Bronchus fibroblast of lung (primary cell): ENCODE results near the genes STPG2 and ADH1C.

- RAMPAGE, long total RNA, result no peak
Measured at GRCh38 chr4:94667502-94668358, 90.0 kb upstream of the BMPR1B start.

GRCh38 chr4:95539190-95539676 is 9.5 kb downstream of the UNC5C start:
- RAMPAGE, long total RNA, result no peak

DNA sequence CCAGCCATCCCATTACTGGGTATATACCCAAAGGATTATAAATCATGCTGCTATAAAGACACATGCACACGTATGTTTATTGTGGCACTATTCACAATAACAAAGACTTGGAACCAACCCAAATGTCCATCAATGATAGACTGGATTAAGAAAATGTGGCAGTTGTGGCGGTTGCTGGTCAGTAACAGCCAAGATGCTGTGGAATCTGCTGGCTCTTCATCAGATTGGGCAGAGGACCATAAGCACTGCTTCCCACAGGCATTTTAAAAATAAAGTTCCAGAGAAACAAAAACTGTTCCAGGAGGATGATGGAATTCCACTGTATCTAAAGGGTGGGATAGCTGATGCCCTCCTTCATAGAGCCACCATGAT is 1062.7 kb downstream of the PDHA2 start:
- RAMPAGE, long total RNA, result no peak

DNA sequence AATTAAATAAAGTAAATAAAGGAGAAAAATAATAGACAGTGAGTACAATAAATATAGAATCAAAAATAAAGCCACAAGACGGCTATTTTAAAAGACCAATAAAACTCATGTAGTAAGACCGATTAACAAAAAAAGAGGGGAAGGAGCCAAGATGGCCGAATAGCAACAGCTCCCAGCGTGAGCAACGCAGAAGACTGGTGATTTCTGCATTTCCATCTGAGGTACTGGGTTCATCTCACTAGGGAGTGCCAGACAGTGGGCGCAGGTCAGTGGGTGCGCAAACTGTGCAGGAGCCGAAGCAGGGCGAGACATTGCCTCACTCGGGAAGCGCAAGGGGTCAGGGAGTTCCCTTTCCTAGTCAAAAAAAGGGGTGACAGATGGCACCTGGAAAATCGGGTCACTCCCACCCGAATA is 239.8 kb downstream of the STPG2 start:
- RAMPAGE, long total RNA, result no peak

GRCh38 chr4:98142754-98143890 is at the start of gene STPG2:
Gene STPG2, minus strand, starts transcription at chr4:98143476.
- RAMPAGE, long total RNA, result no peak

DNA sequence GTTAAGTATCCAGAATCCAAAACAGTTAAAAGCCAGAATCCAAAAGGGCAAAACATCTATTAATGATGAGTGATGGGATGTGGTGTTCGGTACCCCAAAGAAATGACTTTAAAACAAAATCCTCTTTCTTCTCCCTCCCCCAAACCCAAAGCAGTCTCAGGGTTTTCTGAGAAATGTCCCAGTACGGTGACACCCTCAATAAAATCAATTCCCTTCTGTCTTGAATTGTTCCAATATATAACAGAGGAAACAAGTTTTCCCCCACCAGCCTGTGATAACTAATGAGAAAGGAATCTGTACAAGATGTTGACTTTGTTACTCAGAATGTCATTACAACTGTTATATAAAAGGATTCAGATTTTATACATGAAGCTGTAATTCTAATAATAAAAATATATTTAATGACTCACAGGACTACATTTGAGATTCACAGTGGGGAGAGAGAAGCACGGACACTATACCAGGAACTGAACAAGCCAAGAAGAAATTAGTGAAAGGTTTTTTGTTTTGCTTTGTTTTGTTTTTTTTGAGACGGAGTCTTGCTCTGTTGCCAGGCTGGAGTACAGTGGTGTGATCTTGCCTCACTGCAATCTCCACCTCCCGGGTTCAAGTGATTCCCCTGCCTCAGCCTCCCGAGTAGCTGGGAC is 4.0 kb downstream of the TSPAN5 start:
- RAMPAGE, long total RNA, result no peak

DNA sequence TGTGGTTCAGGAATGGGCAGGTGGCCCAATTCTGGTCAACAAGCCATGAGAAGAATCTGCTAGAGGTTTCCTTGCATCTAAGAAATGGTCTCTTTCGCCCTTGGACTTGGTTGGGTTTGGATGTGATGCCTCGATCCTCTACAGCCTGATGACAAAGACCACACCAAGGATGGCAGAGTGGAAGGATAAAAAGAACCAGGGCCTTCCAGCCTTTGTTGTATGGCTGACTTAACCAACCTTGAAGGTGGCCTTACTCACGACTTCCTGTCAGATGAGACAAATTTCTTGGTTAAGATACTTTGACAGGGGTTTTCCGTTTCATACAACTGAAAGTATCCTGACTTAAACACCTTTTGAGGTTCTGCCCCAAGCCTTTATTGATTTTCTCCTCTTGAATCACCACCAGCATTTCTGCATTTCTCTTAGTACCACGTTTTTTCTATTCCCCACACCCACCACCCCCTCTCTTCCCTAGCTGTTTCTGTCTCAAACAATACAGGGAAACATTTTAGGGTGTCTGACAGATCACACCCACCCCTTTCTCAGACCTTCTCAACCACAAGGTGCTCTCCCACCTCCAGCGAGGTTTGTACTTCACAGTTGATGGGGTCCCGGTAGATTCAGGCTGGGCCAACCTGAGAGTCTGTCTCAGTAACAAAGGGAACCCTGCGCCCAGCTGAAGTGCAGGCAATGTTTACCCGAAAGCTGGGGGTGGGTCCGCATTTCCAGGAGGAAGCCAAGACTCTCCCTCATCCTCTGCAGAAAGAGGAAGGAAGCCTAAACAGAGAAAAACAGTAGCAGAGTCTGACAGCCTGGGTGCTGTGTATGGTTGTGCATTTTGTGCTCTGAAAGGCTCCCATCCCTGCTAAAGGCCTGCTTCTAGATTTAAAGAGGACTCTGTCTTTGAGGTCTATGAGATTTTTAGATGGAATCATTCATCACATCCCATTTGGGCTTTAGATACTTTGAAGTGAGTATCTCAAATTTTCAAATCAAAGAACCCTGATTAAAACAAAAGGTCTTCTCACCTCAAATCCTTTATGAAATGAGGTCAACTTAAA is 5.1 kb upstream of the TSPAN5 start:
- RAMPAGE, long total RNA, result no peak

- RAMPAGE, long total RNA, result no peak
Measured at GRCh38 chr4:98929841-98930346, 961 bp upstream of the EIF4E start.

DNA sequence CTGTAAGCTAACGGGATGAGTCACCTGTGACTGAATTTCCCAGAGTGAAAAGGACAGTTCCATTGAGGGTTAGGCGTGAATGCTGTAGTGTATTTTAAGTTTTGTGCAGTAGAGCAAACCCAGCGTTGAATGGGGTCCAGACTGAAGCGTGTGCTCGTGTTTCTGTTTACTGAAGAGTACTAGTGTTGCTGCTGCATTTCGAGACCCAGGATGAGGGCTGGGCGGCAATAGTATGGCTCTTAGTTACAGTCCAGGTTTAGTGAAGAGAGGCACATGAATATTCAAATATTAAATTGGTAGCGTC is 985 bp downstream of the METAP1 start:
- RAMPAGE, long total RNA, result no peak

DNA sequence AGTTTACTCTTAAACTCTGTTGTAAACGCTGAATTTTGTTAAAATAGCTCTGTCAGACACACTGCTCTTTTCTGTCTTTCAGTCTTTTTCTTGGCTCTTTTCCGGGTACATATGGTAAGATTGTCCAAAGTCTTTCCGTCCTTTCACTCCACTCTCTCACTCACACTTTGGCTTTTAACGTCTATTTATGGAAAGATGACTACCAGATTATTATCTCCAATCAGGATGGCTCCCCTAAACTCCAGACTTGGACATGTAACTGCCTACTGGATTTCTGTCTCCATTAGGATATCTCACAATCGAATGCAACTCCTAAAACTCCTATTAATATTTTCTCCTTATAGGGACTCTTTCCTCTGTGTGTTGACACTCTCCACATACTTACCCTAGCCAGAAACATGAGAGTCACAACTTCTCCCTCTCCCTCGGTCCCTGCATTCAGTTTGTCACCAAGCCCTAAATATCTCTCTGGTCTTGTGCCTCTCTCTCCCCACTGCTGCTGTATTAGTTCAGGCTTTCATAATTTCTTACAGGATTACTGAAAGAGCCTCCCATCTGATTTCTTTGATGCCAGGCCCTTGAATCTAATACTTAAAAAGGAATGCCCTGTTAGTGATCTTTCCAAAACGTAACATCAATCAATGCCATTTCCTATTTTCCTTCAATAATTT is 1.3 kb upstream of the ADH5 start:
- RAMPAGE, long total RNA, result no peak

DNA sequence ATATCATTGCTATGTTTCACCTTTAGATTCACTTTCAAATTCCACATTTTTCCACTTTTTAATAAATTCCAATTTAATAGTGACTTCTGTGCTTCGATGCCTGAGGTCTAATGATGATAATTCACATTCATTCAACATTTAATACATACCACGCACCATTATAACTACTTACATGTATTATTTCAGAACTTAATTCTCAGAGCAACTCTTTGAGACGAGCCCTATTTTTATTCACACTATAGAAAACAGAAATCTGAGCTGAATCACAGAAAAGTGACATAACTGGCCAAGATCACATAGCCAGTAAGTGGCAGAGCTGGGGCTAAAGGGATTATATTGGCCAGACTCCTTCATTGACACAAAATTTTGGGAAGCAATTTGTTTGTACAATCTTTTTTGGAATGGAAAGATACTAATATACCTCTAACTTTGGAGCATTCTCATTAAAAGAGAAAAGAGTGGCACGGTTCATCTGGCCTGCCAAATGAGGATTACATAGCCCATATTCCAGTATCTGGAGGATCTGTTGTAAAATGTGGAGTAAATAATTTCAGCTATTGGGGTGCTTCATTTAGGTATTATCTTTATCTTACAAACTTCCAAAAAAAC is 4.5 kb downstream of the ADH4 start:
- RAMPAGE, long total RNA, result no peak

- RAMPAGE, long total RNA, result no peak
Measured at GRCh38 chr4:99352622-99353600, at the start of gene ADH1C. Gene ADH1C, minus strand, starts transcription at chr4:99352746.

DNA sequence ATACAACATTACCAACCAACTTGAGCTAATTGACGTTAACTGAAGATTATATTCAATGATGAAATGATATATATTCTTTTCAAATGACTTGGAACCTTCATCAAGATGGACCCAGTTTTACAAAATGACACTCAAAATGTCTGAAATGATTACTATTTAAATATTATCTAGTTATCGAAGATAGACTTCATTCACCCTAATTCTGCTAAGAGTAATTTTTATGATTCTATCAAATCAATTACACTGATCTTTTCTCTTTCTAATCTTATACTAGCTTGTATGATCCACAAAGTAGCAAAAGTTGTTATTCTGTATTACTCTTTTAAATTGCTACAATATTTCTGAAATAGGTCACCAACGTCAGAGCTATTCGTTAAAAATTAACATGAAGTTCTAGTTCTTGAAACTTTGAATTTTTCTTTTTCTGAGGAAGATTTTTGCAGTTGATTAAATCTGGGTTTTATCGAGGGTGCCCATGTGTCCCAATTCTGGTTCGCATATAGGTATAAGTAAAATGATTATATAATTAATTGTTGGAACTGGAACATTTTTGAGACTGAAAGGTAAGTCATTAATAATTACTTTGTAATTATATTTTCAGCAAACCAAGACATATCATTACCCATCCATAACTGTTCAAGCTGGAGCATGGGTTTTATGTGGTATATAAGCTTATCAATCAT is 28.4 kb upstream of the ADH1C start:
- RAMPAGE, long total RNA, result no peak

DNA sequence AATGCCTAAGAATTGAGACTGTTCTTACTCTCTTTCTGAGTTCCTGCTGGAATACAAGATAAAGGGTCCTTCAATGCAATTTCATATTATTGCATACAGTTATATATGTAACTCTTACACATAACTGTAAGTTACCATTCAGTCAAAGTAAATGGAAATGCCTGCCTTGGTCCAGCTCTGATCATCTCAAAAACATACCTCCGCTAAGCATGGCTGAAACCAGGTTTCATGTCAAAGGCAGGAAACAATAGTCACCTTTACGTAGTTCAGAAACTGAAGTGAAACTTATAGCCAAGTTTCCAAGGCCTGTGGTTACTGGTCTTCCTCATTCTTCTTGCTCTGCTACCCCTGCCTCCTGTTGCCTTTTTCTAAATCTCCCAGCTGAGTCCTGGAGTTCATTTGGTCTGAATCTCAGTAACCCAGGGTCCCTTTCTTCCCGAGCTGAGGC is 30.7 kb downstream of the DAPP1 start:
- RAMPAGE, long total RNA, result no peak

GRCh38 chr4:99948721-99949430 is 1.2 kb downstream of the H2AZ1 start:
- RAMPAGE, long total RNA, result no peak

DNA sequence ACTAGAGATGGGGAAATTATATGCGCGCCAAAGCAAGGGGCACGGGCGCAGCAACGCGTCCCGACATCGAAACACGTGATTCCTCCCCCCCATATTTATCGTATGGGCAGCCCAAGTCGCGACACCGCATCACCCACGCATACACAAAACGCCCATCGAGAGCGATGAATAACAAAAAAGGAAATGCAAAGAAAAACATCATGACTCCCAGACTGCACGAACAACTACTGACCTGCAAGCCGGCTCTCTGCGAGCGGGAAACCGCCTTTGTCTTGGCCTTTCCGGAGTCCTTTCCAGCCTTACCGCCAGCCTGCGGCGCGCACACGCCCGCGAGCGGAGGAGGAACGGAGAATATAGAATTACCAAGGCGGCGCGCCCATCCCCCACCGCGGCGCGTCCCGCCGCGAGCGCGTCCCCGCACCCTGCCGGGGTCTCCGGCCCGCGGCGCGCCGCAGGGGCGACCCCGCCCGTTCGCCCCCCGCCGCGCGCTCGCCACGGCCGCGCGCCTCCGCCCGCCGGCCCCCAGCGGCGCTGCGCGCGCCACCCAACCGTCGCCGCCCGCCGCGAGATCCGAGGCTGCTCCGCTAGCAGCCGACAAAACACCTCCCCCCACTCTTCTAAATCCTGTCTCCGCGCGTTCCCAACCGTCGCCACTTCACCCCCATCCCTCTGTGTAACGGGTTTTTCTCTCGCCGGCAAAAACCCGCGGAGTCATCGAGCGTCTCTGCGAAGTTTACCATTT is 473 bp downstream of the H2AZ1 start:
- RAMPAGE, long total RNA, result no peak

DNA sequence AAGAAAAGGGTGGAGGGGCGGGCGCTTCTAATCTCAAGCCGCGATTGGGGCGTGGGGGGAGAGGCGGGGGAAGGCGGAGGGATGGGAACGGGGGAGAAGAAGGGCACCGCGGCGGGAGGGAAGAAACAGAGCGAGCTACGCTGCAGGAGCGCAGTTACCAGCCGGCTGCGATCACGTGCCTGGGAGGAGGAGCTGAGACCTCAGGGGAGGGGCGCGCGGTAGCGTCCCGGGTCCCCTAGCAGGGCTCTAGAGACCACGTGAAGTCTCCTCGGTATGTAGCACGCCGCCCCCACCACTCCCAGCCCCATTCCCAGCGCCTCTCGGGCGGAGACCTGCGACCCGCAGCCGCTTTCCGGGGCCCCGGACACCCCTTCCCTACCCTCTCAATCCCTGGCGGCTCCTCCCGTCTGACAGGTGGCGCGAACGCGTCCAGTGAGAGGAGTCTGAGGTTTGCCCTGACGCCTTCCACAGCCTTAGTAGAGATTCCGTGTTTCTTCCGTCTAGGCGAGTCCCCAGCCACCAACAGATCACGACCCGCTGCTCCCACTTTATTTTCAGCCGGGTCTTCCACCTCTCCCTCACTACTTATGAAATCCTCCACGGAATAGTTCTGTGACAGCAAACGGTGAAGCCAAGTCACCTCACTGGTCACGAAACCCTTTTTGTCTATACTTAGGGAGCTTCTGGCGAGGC is 481 bp upstream of the H2AZ1 start:
- RAMPAGE, long total RNA, result no peak

GRCh38 chr4:100436678-100437058 is 81.2 kb downstream of the EMCN start:
- RAMPAGE, long total RNA, result no peak

GRCh38 chr4:101021766-101022177 is 325.6 kb downstream of the PPP3CA start:
- RAMPAGE, long total RNA, result no peak

DNA sequence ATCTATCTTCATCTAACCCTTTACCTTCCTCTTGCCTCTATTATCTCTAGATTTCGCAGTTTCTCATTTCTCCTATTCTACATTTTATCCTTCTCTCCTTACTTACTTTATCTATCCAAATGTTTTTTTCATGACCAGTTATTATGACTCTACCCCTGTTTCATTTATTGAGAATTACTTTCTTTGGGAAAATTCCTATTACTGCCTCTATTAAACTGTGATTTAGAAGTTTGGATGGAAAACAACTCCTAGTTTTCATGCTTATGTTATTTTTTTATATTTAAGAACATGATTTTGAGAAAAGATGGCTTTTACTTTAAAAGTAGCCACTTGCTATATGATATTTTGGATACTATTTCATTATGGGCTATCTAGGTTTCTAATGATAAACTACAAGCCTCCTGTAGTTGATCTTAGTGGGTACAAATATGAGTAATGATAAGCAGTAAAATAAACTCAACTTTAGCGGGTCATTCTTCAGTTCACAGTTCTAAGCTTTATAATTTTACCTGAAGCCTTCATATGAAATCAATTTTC is 253.1 kb downstream of the PPP3CA start:
- RAMPAGE, long total RNA, result no peak